K562 (cell line): ENCODE measurements around a stretch of chr12.

- RAMPAGE, long total RNA, result no peak
- RRBS, result no CpG with 5 or more reads among the region's 12 CpGs
PRO-cap:
- standard, result bidirectional peak, plus-strand start at chr12:111600018, minus-strand start at chr12:111599887
- CoPRO, capped RNA only, 2 experiments, result no peak in any of the 2 experiments
- CoPRO, capped and uncapped RNA, 2 experiments, result peak in 1 of 2 experiments; most common plus-strand start chr12:111600018 (in 1)
- CoPRO, uncapped RNA only, 2 experiments, result no peak in any of the 2 experiments
CAGE:
- cytosol, long polyA plus RNA, result no peak
- long polyA plus RNA, result no peak
- nucleolus, long total RNA, result no peak
- nucleus, long polyA plus RNA, result no peak
These were observed 747 bp upstream of the ATXN2 start for GRCh38 chr12:111599930-111600193.

- RAMPAGE, long total RNA, result no peak
- RRBS, result no CpG with 5 or more reads among the region's 4 CpGs
PRO-cap:
- standard, result no peak
- CoPRO, capped RNA only, 2 experiments, result no peak in any of the 2 experiments
- CoPRO, capped and uncapped RNA, 2 experiments, result no peak in any of the 2 experiments
- CoPRO, uncapped RNA only, 2 experiments, result no peak in any of the 2 experiments
CAGE:
- cytosol, long polyA plus RNA, result no peak
- long polyA plus RNA, result no peak
- nucleolus, long total RNA, result no peak
- nucleus, long polyA plus RNA, result no peak
These were observed 1.1 kb upstream of the ATXN2 start for GRCh38 chr12:111600194-111600558.

DNA sequence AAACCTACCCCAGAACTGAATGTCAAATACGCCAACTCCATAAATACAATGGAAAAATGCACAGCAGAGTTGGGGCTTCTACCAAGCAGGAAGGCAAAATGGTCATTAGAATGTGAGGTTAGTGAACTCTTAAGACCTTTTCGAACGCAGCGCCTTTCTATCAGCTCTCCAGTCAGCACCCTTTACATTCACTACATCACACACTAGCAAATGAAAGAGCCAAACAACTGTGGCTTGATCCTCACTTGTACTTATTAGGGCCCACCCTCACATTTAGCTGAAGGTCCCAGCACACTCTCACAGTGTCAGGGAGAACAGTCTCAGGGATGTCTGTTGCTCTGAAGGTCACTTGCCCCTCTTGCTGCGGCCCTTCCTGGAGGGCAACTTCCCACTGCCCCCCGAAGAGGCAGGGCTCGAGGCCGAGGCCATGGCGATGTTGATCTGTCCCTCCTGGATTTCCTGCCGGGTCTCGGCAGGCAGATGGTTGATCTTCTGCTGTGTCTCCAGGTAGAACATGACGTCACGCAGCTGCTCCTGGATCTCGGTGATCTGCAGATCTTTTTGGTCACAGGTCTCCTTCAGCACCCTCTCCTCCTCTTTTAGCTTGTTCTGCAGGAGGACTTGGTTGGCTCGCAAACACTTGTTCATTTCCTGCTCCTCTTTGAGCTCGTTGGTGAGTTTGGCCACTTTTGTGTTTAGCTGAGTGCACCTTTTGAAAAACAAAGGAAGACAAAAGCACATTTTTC, 41.7 kb downstream of the BRAP start:
- RAMPAGE, long total RNA, result no peak
- RRBS, result no CpG with 5 or more reads among the region's 16 CpGs
PRO-cap:
- standard, result no peak
- CoPRO, capped RNA only, 2 experiments, result no peak in any of the 2 experiments
- CoPRO, capped and uncapped RNA, 2 experiments, result no peak in any of the 2 experiments
- CoPRO, uncapped RNA only, 2 experiments, result no peak in any of the 2 experiments
CAGE:
- cytosol, long polyA plus RNA, result no peak
- long polyA plus RNA, result no peak
- nucleolus, long total RNA, result no peak
- nucleus, long polyA plus RNA, result no peak

- RAMPAGE, long total RNA, result no peak
- RRBS, result no CpG with 5 or more reads among the region's 27 CpGs
PRO-cap:
- standard, result bidirectional peak, plus-strand start at chr12:111686556, minus-strand start at chr12:111686436
- CoPRO, capped RNA only, 2 experiments, result peak in 2 of 2 experiments; most common plus-strand start chr12:111686463 (in 1); most common minus-strand start chr12:111686436 (in 2)
- CoPRO, capped and uncapped RNA, 2 experiments, result no peak in any of the 2 experiments
- CoPRO, uncapped RNA only, 2 experiments, result no peak in any of the 2 experiments
CAGE:
- cytosol, long polyA plus RNA, result no peak
- long polyA plus RNA, result no peak
- nucleolus, long total RNA, result no peak
- nucleus, long polyA plus RNA, result no peak
These were observed 369 bp downstream of the ACAD10 start for GRCh38 chr12:111686195-111686649.

DNA sequence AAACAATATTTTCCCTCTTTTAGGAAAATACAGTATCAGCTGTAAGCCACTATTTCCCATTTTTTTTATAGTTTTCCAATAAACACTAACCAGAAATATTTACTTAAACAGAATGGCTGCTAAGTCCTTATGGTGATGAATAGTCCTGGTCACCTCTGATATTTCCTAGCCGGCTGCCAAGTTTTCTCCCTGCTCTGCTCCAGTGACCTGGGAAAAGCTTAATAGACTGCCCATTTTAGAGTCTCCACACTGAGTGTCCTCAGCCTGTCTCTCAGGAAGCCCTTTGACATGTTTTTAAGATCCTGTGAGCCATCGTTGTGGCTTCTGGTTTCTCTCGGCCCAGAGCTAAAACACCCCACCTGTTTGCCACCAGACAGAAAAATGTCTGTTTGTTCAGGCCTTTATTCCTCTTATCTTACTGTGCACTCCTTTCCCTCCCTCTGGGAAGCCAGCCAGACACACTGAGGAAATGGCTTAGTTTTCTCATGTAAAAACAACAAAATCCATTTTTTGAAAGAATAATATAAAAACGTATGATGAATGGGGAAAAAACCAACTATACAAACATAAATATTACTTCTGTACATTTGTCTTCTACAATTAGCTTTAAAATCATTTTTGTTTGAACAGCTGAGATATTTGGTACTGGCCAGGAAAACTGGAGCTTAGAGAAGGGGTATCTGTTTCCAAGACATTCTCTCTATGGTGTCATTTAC, 25.4 kb upstream of the ALDH2 start:
- RAMPAGE, long total RNA, result no peak
- RRBS, result no CpG with 5 or more reads among the region's 4 CpGs
PRO-cap:
- standard, result bidirectional peak, plus-strand start at position 430 of the sequence, minus-strand start at position 387 of the sequence
- CoPRO, capped RNA only, 2 experiments, result peak in 1 of 2 experiments; most common plus-strand start position 428 of the sequence (in 1); most common minus-strand start position 387 of the sequence (in 1)
- CoPRO, capped and uncapped RNA, 2 experiments, result no peak in any of the 2 experiments
- CoPRO, uncapped RNA only, 2 experiments, result no peak in any of the 2 experiments
CAGE:
- cytosol, long polyA plus RNA, result no peak
- long polyA plus RNA, result no peak
- nucleolus, long total RNA, result no peak
- nucleus, long polyA plus RNA, result no peak

GRCh38 chr12:111758084-111758731, 8.5 kb upstream of the ALDH2 start:
- RAMPAGE, long total RNA, result no peak
- RRBS, result no CpG with 5 or more reads among the region's 14 CpGs
PRO-cap:
- standard, result no peak
- CoPRO, capped RNA only, 2 experiments, result no peak in any of the 2 experiments
- CoPRO, capped and uncapped RNA, 2 experiments, result no peak in any of the 2 experiments
- CoPRO, uncapped RNA only, 2 experiments, result no peak in any of the 2 experiments
CAGE:
- cytosol, long polyA plus RNA, result no peak
- long polyA plus RNA, result no peak
- nucleolus, long total RNA, result no peak
- nucleus, long polyA plus RNA, result no peak

DNA sequence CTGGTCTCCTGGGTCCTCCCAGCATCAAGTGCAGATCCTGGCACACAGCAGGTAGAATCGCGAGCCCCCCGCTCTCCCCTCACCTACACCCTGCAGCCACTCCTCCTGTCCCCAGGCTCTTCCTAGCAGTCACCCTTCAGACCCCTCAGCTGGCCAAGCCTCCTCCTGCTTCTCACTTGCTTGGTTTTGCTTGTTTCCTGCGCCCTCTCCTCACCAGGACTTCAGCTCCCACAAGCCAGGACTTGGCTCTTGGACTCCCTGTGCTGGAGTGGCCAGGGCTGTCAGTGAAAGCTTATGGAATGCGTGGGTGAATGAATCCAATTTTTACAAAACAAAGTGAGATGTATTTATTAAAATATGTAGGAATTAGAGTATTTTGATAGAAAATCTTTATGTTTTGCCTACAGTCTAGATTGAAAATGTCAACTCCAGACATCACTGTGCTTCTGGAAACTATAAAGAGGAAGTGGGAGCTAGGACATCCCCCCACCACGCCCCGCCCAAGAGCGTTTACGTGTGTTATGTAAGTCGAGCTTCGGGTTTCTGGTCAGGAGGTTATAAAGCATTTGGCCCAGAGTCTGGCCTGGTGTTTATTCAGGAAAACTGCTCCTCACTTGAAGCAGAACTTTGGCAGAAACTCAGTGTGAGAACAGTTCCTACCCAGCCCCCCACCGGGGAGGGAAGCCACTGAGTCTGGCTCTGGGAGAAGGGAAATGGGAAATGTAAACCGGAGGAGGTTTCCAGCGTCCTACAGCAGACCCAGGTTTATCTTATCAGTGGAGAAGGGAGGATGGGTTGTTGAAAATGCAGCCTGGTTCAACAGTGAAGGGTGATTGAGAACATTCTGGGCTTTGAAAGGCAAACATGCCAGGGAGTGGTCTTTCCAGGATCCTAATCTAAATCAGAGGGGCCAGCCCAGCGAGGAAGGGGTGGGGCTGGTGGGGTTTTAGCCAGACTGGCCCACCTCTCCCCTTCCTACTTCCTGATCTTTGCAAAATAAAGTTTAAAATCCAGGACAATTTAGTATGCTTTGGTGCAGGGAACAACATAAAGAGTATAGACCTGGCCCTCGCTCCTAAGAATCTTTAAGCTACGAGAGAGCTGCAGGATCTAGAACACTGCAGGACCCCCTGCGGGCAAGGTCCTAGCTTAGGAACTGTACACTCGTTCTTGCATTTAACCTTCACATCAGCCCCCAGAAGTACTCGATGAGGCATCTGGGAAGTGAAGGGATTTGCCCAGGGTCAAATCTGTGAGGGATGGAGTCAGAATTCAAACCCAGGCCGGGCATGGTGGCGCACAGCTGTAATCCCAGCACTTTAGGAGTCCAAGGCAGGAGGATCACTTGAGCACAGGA, 8.9 kb downstream of the ALDH2 start:
- RAMPAGE, long total RNA, result no peak
- RRBS, result no CpG with 5 or more reads among the region's 22 CpGs
PRO-cap:
- standard, result bidirectional peak, plus-strand start at position 526 of the sequence, minus-strand start at position 448 of the sequence; bidirectional peak, plus-strand start at position 776 of the sequence, minus-strand start at position 778 of the sequence
- CoPRO, capped RNA only, 2 experiments, result peak in 2 of 2 experiments; most common plus-strand start position 836 of the sequence (in 2); most common minus-strand start position 463 of the sequence (in 2)
- CoPRO, capped and uncapped RNA, 2 experiments, result peak in 2 of 2 experiments; most common plus-strand start position 526 of the sequence (in 2); most common minus-strand start position 267 of the sequence (in 1)
- CoPRO, uncapped RNA only, 2 experiments, result peak in 2 of 2 experiments; most common plus-strand start position 565 of the sequence (in 1); most common minus-strand start position 440 of the sequence (in 1)
CAGE:
- cytosol, long polyA plus RNA, result no peak
- long polyA plus RNA, result no peak
- nucleolus, long total RNA, result no peak
- nucleus, long polyA plus RNA, result no peak

GRCh38 chr12:111780663-111781023, 13.9 kb downstream of the ALDH2 start:
- RAMPAGE, long total RNA, result no peak
- RRBS, result no CpG with 5 or more reads among the region's 4 CpGs
PRO-cap:
- standard, result no peak
- CoPRO, capped RNA only, 2 experiments, result no peak in any of the 2 experiments
- CoPRO, capped and uncapped RNA, 2 experiments, result no peak in any of the 2 experiments
- CoPRO, uncapped RNA only, 2 experiments, result no peak in any of the 2 experiments
CAGE:
- cytosol, long polyA plus RNA, result no peak
- long polyA plus RNA, result no peak
- nucleolus, long total RNA, result no peak
- nucleus, long polyA plus RNA, result no peak

GRCh38 chr12:111791137-111791615, 24.4 kb downstream of the ALDH2 start:
- RAMPAGE, long total RNA, result no peak
- RRBS, result no CpG with 5 or more reads among the region's 8 CpGs
PRO-cap:
- standard, result no peak
- CoPRO, capped RNA only, 2 experiments, result no peak in any of the 2 experiments
- CoPRO, capped and uncapped RNA, 2 experiments, result no peak in any of the 2 experiments
- CoPRO, uncapped RNA only, 2 experiments, result no peak in any of the 2 experiments
CAGE:
- cytosol, long polyA plus RNA, result no peak
- long polyA plus RNA, result no peak
- nucleolus, long total RNA, result no peak
- nucleus, long polyA plus RNA, result no peak

- RAMPAGE, long total RNA, result no peak
- RRBS, result no CpG with 5 or more reads among the region's 7 CpGs
PRO-cap:
- standard, result no peak
- CoPRO, capped RNA only, 2 experiments, result no peak in any of the 2 experiments
- CoPRO, capped and uncapped RNA, 2 experiments, result no peak in any of the 2 experiments
- CoPRO, uncapped RNA only, 2 experiments, result no peak in any of the 2 experiments
CAGE:
- cytosol, long polyA plus RNA, result no peak
- long polyA plus RNA, result no peak
- nucleolus, long total RNA, result no peak
- nucleus, long polyA plus RNA, result no peak
These were observed 34.7 kb upstream of the MAPKAPK5 start for GRCh38 chr12:111807274-111807827.

DNA sequence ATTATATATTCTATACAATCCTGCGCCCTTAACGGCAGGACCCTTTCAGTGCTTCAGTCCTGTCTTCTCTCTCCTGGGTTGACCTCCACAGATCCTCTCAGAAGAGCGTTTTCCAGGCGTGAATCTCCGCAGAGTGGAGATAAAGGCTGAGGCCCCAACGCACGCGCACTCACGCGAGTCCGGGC, 353 bp upstream of the MAPKAPK5 start:
- RAMPAGE, long total RNA, result start-site peak on the minus strand centred at position 133 of the sequence, 89 bp wide, 123 and 176 reads in 2 replicates
- RRBS, result no CpG with 5 or more reads among the region's 11 CpGs
PRO-cap:
- standard, result bidirectional peak, plus-strand start outside the sequence, minus-strand start at position 135 of the sequence
- CoPRO, capped RNA only, 2 experiments, result peak in 2 of 2 experiments; most common minus-strand start position 148 of the sequence (in 2)
- CoPRO, capped and uncapped RNA, 2 experiments, result peak in 2 of 2 experiments; most common minus-strand start position 148 of the sequence (in 2)
- CoPRO, uncapped RNA only, 2 experiments, result peak in 2 of 2 experiments; most common minus-strand start position 135 of the sequence (in 2)
CAGE:
- cytosol, long polyA plus RNA, result start-site peak on the minus strand centred at position 133 of the sequence, 38 bp wide, 135 and 128 reads in 2 replicates
- long polyA plus RNA, result no peak
- nucleolus, long total RNA, result no peak
- nucleus, long polyA plus RNA, result start-site peak on the minus strand centred at position 128 of the sequence, 42 bp wide, 66 and 309 reads in 2 replicates

DNA sequence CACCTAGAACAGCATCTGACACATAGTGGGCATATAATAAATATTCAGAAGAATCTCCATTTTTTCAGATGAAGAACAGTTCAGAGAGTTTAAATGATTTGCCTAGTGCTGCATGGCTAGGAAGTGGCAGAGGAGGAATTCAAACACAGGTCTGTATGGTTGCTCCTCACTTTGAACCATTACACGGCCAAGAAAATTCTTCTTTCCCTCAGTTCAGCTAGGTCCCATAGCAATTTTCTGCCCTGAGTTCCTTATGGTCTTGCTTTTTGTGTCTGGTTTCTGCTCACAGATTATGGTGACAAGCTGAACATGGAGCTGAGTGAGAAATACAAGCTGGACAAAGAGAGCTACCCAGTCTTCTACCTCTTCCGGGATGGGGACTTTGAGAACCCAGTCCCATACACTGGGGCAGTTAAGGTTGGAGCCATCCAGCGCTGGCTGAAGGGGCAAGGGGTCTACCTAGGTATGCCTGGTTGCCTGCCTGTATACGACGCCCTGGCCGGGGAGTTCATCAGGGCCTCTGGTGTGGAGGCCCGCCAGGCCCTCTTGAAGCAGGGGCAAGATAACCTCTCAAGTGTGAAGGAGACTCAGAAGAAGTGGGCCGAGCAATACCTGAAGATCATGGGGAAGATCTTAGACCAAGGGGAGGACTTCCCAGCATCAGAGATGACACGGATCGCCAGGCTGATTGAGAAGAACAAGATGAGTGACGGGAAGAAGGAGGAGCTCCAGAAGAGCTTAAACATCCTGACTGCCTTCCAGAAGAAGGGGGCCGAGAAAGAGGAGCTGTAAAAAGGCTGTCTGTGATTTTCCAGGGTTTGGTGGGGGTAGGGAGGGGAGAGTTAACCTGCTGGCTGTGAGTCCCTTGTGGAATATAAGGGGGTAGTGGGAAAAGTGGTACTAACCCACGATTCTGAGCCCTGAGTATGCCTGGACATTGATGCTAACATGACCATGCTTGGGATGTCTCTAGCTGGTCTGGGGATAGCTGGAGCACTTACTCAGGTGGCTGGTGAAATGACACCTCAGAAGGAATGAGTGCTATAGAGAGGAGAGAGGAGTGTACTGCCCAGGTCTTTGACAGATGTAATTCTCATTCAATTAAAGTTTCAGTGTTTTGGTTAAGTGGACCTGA, 9.0 kb downstream of the ERP29 start:
- RAMPAGE, long total RNA, result no peak
- RRBS, result no CpG with 5 or more reads among the region's 13 CpGs
PRO-cap:
- standard, result no peak
- CoPRO, capped RNA only, 2 experiments, result no peak in any of the 2 experiments
- CoPRO, capped and uncapped RNA, 2 experiments, result peak in 2 of 2 experiments; most common plus-strand start position 799 of the sequence (in 1); most common minus-strand start position 787 of the sequence (in 1)
- CoPRO, uncapped RNA only, 2 experiments, result peak in 2 of 2 experiments; most common plus-strand start position 663 of the sequence (in 1); most common minus-strand start position 594 of the sequence (in 1)
CAGE:
- cytosol, long polyA plus RNA, result start-site peak on the plus strand centred at position 752 of the sequence, 616 bp wide, 863 and 577 reads in 2 replicates
- long polyA plus RNA, result no peak
- nucleolus, long total RNA, result no peak
- nucleus, long polyA plus RNA, result no peak

DNA sequence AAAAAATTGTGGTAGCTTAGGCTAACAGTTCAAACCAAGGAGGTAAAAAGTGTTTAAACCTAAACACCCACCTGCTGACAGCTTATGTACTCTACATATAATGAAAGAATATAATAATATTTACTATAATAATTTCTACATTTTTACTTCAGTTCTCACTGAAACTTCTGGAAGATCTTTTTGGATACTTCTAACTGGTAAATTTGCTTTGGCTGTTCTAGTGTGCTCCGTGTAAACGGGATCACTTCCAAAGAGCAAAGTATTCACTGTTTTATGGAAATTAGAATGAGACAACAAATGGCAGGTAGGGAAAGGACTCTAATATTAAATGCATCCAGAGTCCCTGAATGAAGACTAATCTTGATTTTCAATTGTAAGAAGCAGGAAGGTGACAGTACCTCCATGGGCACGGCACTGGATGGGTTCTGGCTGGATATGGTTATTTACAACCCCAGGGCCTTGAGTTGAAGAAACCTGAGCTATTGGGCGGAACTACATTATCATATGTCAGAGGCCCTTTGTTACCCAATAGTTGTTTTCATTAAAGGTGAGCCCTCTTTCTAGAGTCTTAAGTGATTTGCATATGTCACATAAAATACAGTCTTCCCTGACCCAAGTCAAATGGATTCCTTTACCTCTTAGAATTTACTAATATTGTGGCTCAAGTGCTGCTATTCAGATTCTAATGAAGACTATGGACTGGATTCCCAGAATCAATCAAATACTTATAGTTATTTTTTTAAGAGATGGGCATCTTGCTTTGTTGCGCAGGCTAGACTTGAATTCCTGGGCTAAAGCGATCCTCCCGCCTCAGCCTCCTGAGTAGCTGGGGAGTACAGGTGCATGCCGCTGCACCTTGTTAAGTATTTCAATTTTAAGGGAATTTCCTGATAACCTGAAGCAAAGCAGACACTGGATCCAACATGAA, 10.7 kb downstream of the ERP29 start:
- RAMPAGE, long total RNA, result no peak
- RRBS, result no CpG with 5 or more reads among the region's 8 CpGs
PRO-cap:
- standard, result no peak
- CoPRO, capped RNA only, 2 experiments, result no peak in any of the 2 experiments
- CoPRO, capped and uncapped RNA, 2 experiments, result no peak in any of the 2 experiments
- CoPRO, uncapped RNA only, 2 experiments, result peak in 2 of 2 experiments; most common plus-strand start position 131 of the sequence (in 1); most common minus-strand start position 73 of the sequence (in 1)
CAGE:
- cytosol, long polyA plus RNA, result no peak
- long polyA plus RNA, result no peak
- nucleolus, long total RNA, result no peak
- nucleus, long polyA plus RNA, result no peak

DNA sequence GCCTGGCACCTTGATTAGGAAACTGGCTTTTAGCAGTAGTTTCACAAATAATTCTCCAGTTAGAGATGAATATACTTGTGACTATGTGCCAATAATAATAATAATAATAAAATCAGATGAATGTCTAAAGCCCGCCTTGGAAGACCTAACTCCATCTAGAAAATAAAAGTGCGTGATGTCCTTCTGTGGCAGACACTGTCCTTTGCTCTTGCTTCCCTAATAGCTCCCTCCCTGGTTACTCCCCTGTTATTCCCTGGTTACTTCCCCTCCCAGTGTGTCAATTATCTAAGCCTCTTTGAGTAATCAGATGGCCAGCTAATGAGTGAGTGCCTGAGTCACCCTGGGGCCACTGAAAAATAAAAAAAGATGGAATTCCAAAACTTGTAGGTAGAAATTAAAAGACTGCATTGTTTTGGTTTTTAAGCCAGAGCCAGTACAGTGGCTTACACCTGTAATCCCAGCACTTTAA, 8.4 kb upstream of the TRAFD1 start:
- RAMPAGE, long total RNA, result no peak
- RRBS, result no CpG with 5 or more reads among the region's 2 CpGs
PRO-cap:
- standard, result unidirectional peak, minus-strand start at position 204 of the sequence
- CoPRO, capped RNA only, 2 experiments, result no peak in any of the 2 experiments
- CoPRO, capped and uncapped RNA, 2 experiments, result no peak in any of the 2 experiments
- CoPRO, uncapped RNA only, 2 experiments, result no peak in any of the 2 experiments
CAGE:
- cytosol, long polyA plus RNA, result no peak
- long polyA plus RNA, result no peak
- nucleolus, long total RNA, result no peak
- nucleus, long polyA plus RNA, result no peak

DNA sequence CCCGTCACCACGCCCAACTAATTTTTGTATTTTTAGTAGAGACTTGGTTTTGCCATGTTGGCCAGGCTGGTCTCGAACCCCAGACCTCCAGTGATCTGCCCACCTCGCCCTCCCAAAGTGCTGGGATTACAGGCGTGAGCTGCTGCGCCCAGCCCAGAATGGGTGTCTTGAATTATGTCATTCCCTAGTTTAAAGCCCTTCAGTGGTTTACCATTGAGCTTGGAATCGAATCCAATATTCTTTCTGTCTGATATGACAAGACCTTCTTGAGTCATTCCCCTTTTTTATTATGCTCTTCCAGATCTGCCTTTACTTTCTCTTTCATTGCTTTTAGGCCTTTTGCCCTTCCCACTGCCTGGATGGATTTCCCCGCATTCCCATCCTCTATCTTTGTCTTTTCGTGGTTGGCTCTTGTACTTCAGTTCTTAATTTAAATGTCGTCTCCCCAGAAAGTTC, 1.5 kb downstream of the TRAFD1 start:
- RAMPAGE, long total RNA, result no peak
- RRBS, result no CpG with 5 or more reads among the region's 10 CpGs
PRO-cap:
- standard, result no peak
- CoPRO, capped RNA only, 2 experiments, result no peak in any of the 2 experiments
- CoPRO, capped and uncapped RNA, 2 experiments, result no peak in any of the 2 experiments
- CoPRO, uncapped RNA only, 2 experiments, result no peak in any of the 2 experiments
CAGE:
- cytosol, long polyA plus RNA, result no peak
- long polyA plus RNA, result no peak
- nucleolus, long total RNA, result no peak
- nucleus, long polyA plus RNA, result no peak

- RAMPAGE, long total RNA, result no peak
- RRBS, result no CpG with 5 or more reads among the region's 5 CpGs
PRO-cap:
- standard, result no peak
- CoPRO, capped RNA only, 2 experiments, result no peak in any of the 2 experiments
- CoPRO, capped and uncapped RNA, 2 experiments, result no peak in any of the 2 experiments
- CoPRO, uncapped RNA only, 2 experiments, result no peak in any of the 2 experiments
CAGE:
- cytosol, long polyA plus RNA, result no peak
- long polyA plus RNA, result no peak
- nucleolus, long total RNA, result no peak
- nucleus, long polyA plus RNA, result no peak
These were observed 8.8 kb upstream of the OAS2 start for GRCh38 chr12:112969452-112969930.

DNA sequence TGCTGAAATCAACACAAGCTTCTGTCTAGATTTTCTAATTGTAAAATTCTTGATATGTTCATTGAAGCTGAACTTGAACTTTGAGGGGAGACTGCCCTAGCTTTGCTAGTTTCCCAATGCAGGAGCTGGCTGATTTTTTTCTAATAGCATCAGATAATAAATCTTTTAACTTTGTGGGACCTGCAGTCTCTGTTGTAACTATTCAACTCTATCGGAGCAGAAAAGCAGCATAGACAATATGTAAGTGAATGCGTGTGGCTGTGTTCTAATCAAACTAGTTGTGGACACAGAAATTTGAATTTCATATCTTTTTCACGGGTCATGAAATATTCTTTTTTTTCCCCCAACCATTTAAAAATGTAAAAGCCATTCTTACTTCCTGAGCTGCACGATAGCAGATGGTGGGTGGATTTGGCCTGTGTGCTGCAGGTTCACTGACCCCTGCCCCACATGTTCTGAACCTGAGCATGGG, 5.6 kb downstream of the DTX1 start:
- RAMPAGE, long total RNA, result no peak
- RRBS, result no CpG with 5 or more reads among the region's 4 CpGs
PRO-cap:
- standard, result no peak
- CoPRO, capped RNA only, 2 experiments, result no peak in any of the 2 experiments
- CoPRO, capped and uncapped RNA, 2 experiments, result no peak in any of the 2 experiments
- CoPRO, uncapped RNA only, 2 experiments, result no peak in any of the 2 experiments
CAGE:
- cytosol, long polyA plus RNA, result no peak
- long polyA plus RNA, result no peak
- nucleolus, long total RNA, result no peak
- nucleus, long polyA plus RNA, result no peak

DNA sequence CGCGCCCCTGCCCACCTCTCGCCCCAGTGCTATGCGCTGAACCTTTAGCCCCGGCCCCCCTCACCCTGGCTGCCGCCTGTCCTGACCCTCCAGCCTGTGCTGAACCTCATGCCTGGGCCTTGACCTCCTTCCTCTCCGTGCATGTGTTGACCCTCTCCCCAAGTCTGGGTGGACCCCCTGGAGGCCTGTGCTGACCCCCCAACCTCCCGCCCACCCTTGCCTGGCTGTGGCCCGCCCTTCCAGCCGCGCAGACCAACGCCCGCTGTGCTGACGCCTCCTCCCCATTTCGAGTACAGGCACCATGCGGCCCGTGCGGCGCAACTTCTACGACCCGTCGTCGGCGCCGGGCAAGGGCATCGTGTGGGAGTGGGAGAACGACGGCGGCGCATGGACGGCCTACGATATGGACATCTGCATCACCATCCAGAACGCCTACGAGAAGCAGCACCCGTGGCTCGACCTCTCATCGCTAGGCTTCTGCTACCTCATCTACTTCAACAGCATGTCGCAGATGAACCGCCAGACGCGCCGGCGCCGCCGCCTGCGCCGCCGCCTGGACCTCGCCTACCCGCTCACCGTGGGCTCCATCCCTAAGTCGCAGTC, 20.7 kb downstream of the DTX1 start:
- RAMPAGE, long total RNA, result no peak
- RRBS, result no CpG with 5 or more reads among the region's 52 CpGs
PRO-cap:
- standard, result no peak
- CoPRO, capped RNA only, 2 experiments, result no peak in any of the 2 experiments
- CoPRO, capped and uncapped RNA, 2 experiments, result no peak in any of the 2 experiments
- CoPRO, uncapped RNA only, 2 experiments, result no peak in any of the 2 experiments
CAGE:
- cytosol, long polyA plus RNA, result no peak
- long polyA plus RNA, result no peak
- nucleolus, long total RNA, result no peak
- nucleus, long polyA plus RNA, result no peak